Left ventricle myocardium (tissue), 1 donor: ENCODE measurements around a stretch of chr16.

- PRO-cap: no peak
These were observed 56.2 kb downstream of the ZFPM1 start for GRCh38 chr16:88508973-88509993.

- PRO-cap: no peak
These were observed 1.5 kb downstream of the IL17C start for GRCh38 chr16:88639872-88640179.

- PRO-cap: no peak
These were observed 38.7 kb downstream of the CTU2 start for GRCh38 chr16:88744829-88745507.

GRCh38 chr16:88767945-88768958, 16.8 kb downstream of the PIEZO1 start:
- PRO-cap: no peak

DNA sequence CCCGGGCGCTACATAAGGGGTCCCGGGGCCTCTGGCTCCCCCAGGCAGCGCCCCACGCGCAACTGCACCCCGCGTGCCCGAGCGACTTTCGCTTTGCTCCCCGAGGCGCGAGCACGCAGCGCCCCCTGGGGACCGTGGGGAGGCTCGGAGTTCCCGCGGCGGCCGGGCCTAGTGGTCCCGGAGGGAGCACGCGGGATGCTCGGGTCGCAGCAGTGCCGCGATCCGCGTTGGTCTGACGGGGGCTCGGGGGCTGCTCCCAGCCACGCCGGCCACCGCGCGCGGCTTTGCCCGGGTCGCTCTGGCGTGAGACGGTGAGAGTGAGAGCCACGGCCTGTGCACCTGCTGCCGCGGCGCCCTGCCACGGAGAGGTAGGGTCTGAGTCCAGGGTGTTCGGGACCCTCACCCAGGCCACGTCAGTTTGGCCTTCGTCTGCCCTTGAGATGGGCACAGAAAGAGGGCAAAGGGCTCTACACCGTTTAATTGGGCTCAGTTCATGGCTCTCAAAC, 537 bp upstream of the PIEZO1 start:
- PRO-cap: no peak

GRCh38 chr16:88790300-88790940, 5.4 kb upstream of the PIEZO1 start:
- PRO-cap: no peak

GRCh38 chr16:88808139-88808412, 3.7 kb downstream of the APRT start:
- PRO-cap: no peak

GRCh38 chr16:88854482-88855102, 2.2 kb downstream of the GALNS start:
- PRO-cap: no peak

DNA sequence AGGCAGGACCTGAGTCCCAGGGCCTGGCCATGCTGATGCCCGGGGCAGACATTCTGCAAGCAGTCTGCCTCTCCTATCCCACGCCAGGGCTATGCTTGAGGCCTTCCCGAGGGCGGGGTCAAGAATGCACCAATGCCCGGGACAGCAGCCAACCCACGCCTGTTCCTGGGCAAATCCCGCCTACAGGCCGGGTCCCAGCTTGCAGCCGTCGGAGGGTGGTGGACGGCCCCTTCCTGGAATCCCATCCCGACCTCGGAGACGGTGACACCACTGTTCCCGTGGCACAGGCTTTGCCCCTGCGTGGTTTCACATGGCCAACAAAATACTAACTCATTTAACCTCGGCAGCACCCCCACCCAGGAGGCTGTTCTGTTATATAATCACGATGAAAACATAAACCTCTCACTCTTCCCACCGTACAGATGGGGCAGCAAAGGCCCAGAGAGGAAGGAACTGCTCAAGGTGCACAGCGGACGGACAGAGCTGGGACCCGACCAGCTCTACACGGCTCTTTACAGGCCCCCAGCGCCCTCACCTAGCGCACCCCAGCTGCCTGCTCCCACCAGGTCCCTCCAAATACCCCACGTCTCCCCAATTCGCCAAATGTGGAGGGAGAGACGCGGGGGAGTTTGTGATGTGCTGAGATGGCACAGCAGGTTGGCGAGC, 54.4 kb downstream of the CBFA2T3 start:
- PRO-cap: bidirectional peak, plus-strand start at position 236 of the sequence, minus-strand start at position 76 of the sequence

- PRO-cap: no peak
These were observed 9.8 kb downstream of the CBFA2T3 start for GRCh38 chr16:88967073-88967691.

- PRO-cap: no peak
These were observed 1.7 kb downstream of the CBFA2T3 start for GRCh38 chr16:88974898-88976107.

- PRO-cap: no peak
These were observed 55.1 kb upstream of the CBFA2T3 start for GRCh38 chr16:89032039-89032647.

- PRO-cap: no peak
These were observed 33.4 kb upstream of the ACSF3 start for GRCh38 chr16:89060320-89060597.

DNA sequence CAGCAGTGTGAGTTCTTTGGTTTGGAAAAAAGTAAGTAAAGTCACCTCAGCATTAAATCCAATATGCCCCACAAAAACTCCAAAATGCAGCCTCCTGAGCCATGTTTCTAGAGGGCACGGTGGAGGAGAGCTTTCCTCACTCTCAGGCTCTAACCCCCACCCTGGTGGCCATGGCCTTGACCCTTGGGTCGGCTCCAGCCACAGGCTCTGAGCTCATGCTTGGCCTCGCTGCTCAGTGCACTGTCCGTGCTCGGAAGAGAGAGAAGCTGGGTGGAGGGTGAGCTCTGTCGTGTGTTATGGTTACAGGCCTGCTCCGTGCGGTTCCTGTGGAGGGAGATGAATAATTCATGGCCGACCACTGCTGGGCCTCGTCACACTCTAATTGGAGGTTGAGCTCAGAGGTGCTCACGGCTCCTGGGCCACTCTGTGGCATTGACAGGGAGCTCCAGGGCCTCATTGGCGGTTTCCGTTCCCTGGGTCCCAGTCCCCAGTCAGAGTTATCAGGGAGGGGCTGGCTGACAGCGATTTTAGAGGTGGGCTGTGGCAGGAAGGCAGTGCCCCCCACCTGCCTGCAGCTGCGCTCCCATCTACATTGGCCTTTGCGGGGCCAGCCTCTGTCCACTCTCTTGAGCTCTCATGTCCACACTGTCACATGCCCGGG, 24.8 kb downstream of the ACSF3 start:
- PRO-cap: no peak

GRCh38 chr16:89270071-89271175, 52.9 kb downstream of the ZNF778 start:
- PRO-cap: no peak

GRCh38 chr16:89293237-89294131, 76.0 kb downstream of the ZNF778 start:
- PRO-cap: no peak

DNA sequence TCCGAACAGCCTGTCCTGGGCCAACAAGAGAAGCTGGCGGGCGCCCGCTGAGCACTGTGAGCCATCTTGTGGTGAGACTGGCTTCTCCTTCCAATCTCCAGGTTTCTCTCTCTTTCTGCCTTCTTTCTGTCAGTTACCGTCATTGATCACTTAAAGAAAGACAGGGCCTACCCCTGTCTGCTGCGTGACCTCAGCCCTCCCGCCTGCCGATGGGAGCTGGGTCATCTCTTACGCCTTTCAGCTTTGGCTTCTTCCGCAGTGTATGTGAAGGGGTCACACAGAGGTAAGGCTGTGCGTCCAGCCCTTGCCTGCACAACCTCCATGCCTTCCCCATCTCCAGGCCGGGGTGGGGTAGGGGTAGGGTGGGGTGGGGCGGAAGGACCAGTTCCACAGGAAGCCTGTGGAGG, 80.2 kb downstream of the ZNF778 start:
- PRO-cap: no peak

- PRO-cap: unidirectional peak, plus-strand start at chr16:89320469
These were observed 102.4 kb downstream of the ZNF778 start for GRCh38 chr16:89319561-89320692.

- PRO-cap: no peak
These were observed 118.7 kb downstream of the ZNF778 start for GRCh38 chr16:89336232-89336637.

- PRO-cap: no peak
These were observed 127.1 kb downstream of the ZNF778 start for GRCh38 chr16:89344320-89345346.